H1 (cell line): ENCODE measurements around the gene MYOZ3.

DNA sequence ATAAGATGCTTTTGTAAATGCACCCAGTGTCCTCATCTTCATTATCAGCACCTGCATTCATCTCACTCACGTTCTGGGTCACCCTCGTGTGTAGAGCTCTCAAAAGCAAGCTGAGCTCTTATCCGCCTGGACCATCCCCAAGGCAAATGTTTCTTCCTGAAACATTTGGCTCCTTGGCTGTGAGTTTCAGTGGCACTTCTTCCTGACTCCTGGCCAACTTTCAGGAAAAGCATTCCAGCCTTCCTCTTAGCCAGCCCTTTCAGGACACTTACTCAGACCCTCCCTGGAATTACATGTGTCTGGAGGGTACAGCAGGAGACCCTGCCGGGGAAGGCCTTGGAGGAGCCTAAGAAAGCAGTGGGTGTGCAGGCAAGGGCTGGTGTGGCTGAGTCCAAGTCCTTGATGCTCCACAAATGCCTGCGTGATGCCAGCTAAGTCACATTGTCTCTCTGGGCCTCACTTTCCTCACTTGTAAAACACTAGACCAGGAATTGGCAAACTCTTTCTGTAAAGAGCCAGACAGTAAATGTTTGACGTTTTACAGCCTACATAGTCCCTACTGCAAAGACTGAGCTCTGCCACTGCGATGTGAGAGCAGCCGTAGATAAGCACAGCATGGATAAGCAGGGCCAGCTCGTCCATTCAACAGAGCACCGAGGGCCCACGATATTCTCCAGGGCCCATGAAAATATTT lies 72.1 kb downstream of the PDE6A start:
- RRBS = no CpG with 5 or more reads among the region's 11 CpGs
CAGE:
- cytosol, long polyA plus RNA = no peak
- long polyA plus RNA = no peak
- nucleus, long polyA plus RNA = no peak

- RRBS = 53% methylated on average over 3 of the region's 14 CpGs
CAGE:
- cytosol, long polyA plus RNA = no peak
- long polyA plus RNA = no peak
- nucleus, long polyA plus RNA = no peak
Measured at GRCh38 chr5:149932787-149933084, 11.9 kb downstream of the PDE6A start.

GRCh38 chr5:150000847-150001669 lies 519 bp downstream of the HMGXB3 start:
- RRBS = no CpG with 5 or more reads among the region's 62 CpGs
CAGE:
- cytosol, long polyA plus RNA = no peak
- long polyA plus RNA = no peak
- nucleus, long polyA plus RNA = no peak

DNA sequence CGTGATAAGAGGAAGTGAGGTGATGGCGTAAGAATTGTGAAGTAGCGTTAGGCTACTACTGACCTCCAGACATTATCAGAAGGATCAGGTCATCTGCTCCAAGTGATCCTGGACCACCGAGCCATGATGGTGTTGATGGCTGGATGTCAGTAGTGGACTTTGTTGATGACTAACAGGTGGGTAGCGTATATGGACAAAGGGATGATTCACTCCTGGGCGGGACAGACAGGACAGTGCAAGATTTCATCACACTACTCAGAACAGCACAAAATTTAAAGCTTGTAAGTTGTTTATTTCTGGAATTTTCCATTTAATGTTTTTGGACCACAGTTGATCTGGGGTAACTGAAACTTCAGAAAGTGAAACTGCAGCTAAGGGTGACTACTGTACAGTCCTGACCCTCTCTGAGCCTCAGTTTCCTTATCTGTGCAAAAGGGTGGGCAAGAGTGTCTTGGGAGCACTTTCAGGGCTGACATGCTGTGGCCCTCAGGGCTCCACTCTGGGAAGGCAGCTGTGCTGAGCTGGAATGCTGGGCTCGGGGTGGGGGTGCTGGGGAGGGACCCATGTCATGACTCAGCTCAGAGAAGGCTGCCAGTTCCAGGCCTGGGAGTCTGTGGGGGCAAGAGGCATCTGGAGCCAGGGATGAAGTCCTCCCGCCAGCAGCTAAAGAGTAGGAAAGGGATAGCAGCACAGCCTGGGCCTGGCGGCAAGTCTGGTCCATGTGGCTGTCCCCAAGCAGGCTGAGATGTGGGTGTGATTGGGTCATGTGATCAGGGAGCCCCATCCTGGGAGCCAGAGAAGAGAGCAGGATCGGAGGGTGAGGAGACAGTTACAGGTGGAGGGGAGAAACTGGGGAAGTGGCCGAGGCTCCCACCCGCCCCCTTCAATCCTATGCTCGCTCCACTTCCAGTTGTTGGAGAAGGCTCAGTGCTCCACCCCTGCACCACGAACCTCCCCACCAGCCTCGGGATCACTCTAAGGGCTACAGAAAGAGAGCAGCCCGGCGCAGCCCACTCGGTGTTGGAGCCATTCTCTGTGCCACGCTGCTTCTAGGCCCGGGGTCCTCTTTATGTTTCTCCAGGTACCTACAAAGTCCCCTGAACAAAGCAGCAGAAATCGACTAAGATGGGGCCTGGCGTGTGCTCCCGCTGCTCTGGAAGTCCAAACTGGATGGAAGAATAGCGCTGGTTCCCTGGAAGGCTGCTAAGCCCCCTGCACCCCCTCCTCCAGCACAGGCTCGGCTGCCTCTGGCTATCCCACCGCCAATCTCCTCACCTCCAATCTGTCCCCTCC lies 12.3 kb downstream of the PDGFRB start:
- RRBS = 83% methylated on average over 5 of the region's 26 CpGs
CAGE:
- cytosol, long polyA plus RNA = no peak
- long polyA plus RNA = no peak
- nucleus, long polyA plus RNA = no peak

DNA sequence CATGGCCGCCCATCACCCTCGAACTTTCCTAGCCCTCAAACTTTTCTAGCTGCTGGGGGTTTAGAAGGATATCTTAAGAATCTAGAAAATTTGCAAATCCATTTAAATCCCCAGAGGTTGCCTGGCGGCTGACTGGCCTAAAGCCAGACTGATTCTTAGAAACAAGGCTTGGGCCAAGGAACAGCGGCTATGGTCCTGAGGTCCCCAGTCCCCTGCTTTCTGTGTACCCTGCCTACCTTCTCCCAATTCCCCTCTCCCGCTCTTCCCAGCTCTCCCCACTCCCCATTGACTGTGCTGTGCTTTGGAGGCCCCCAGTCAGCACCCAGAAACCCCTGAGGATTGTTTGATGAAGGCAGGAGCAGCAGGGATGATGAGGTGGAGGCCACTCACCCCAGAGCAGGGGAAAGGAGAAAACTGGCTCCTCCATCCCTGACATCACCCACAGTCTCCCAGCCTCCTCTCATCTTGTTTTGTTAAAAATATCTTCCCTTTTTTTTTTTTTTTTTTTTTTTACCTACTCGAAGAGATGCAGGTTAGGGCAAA lies 765 bp downstream of the PDGFRB start:
- RRBS = no CpG with 5 or more reads among the region's 6 CpGs
CAGE:
- cytosol, long polyA plus RNA = no peak
- long polyA plus RNA = no peak
- nucleus, long polyA plus RNA = no peak

- RRBS = no CpG with 5 or more reads among the region's 19 CpGs
CAGE:
- cytosol, long polyA plus RNA = no peak
- long polyA plus RNA = no peak
- nucleus, long polyA plus RNA = no peak
Measured at GRCh38 chr5:150211071-150212143, 21.5 kb downstream of the SLC6A7 start.

- RRBS = no CpG with 5 or more reads among the region's 5 CpGs
CAGE:
- cytosol, long polyA plus RNA = no peak
- long polyA plus RNA = no peak
- nucleus, long polyA plus RNA = no peak
Measured at GRCh38 chr5:150263674-150264347, 25.8 kb downstream of the CAMK2A start.

- RRBS = no CpG with 5 or more reads among the region's 3 CpGs
CAGE:
- cytosol, long polyA plus RNA = no peak
- long polyA plus RNA = no peak
- nucleus, long polyA plus RNA = no peak
Measured at GRCh38 chr5:150360912-150361693, 3.6 kb downstream of the TCOF1 start.

DNA sequence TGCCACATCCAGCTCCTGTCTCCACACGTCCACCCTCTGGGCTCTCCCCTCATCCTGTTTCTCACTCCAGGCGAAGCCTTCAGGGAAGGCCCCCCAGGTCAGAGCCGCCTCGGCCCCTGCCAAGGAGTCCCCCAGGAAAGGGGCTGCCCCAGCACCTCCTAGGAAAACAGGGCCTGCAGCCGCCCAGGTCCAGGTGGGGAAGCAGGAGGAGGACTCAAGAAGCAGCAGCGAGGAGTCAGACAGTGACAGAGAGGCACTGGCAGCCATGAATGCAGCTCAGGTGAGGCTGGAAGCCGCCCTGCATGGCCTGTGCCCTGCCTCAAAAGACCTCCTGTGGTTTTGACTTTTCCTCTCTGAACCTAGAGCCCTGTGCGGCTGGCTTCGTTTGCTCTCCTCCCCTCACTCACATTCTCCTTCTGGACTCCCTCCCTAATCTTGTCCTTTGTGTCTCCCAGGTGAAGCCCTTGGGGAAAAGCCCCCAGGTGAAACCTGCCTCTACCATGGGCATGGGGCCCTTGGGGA lies 17.4 kb downstream of the TCOF1 start:
- RRBS = no CpG with 5 or more reads among the region's 9 CpGs
CAGE:
- cytosol, long polyA plus RNA = no peak
- long polyA plus RNA = no peak
- nucleus, long polyA plus RNA = no peak

- RRBS = no CpG with 5 or more reads among the region's 15 CpGs
CAGE:
- cytosol, long polyA plus RNA = no peak
- long polyA plus RNA = no peak
- nucleus, long polyA plus RNA = no peak
Measured at GRCh38 chr5:150409672-150410461, 2.8 kb downstream of the CD74 start.

GRCh38 chr5:150410462-150410926 lies 2.2 kb downstream of the CD74 start:
- RRBS = no CpG with 5 or more reads among the region's 3 CpGs
CAGE:
- cytosol, long polyA plus RNA = no peak
- long polyA plus RNA = no peak
- nucleus, long polyA plus RNA = no peak

GRCh38 chr5:150442416-150443241 lies 6.9 kb downstream of the RPS14 start:
- RRBS = no CpG with 5 or more reads among the region's 10 CpGs
CAGE:
- cytosol, long polyA plus RNA = no peak
- long polyA plus RNA = no peak
- nucleus, long polyA plus RNA = no peak

GRCh38 chr5:150464386-150465123 lies 15.0 kb upstream of the RPS14 start:
- RRBS = 84% methylated on average over 1 of the region's 15 CpGs
CAGE:
- cytosol, long polyA plus RNA = no peak
- long polyA plus RNA = no peak
- nucleus, long polyA plus RNA = no peak

- RRBS = 1% methylated on average over 28 of the region's 104 CpGs
CAGE:
- cytosol, long polyA plus RNA = start-site peak on the plus strand at chr5:150486286-150486339, 31 reads
- long polyA plus RNA = start-site peak on the plus strand at chr5:150486193-150486385, 25 and 16 reads in 2 replicates
- nucleus, long polyA plus RNA = start-site peak on the plus strand at chr5:150486250-150486348, 22 reads
Measured at GRCh38 chr5:150486035-150487037, 21.6 kb upstream of the NDST1 start.

DNA sequence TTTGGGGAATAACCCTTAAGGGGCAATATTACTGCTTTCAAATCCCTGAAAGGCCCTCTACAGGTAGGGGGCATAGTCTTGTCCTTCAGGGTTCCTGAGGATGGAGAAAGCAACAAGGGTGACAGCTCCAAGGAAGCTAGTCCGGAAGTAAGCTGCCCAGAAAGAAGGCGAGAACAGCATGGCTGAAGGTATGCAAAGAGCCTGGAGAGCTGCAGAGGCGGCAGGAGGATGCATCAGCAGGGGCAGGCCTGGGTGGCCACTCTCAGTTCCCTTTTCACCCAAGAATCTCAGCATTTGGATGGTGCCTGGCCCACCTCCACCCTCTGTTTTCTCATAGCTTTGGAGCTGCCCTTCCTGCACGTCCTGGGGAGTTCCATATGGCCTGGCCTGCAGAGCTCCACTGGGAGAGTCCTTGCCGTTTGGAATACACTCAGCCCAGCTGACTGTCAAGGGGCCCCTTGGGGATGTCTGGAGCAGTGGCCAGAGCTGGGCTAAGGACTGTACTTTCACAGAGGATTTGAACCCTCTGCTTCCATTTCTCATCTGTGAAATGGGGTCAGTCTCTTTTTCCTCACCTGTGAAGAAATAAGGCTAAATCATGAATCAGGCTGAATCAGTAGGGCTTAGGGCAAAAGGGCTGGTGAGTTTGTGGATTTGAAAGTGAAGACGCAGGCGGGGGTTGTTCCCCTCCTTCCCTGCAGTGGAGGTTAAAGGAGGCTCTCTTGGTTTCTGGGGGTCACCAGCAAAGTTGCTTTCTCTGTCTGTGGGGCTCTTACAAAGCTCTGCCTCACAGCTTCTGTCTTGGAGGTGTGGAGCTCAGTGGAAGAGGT lies 17.9 kb upstream of the NDST1 start:
- RRBS = no CpG with 5 or more reads among the region's 7 CpGs
CAGE:
- cytosol, long polyA plus RNA = no peak
- long polyA plus RNA = no peak
- nucleus, long polyA plus RNA = no peak

- RRBS = no CpG with 5 or more reads among the region's 7 CpGs
CAGE:
- cytosol, long polyA plus RNA = no peak
- long polyA plus RNA = no peak
- nucleus, long polyA plus RNA = no peak
Measured at GRCh38 chr5:150512295-150512954, 4.5 kb downstream of the NDST1 start.

DNA sequence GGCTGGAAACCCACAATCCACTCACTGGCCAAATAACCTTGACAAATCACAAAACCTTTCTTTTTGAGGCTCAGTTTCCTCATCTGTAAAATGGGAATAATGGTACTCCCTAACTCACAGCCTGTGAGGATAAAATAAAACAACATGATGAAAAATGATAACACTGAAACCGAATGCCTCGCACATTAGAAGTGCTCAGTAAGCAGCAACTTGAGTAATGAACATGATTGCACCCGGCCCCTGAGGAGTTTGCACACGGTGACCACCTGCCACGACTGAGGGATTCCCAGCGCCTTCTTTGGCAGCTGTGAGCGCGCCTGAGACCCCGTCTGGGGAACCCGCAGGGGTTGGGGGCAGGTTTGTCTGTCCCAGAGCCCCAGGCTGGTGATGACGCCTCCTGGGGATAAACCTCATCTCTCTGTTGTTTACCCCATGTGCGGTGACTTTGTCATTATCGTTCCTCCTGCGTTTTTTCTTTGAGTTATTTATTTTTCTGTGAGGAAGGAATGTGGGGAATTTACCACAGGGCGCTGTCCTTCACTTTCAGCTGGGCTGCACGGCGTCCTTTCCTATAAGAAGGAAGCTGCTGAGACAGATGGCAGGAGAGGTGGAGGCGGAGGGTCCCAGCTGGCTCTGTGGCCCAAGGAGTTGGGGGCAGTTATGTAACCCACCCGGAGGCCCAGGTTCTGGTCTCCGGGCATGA lies 3.1 kb upstream of the SYNPO start:
- RRBS = no CpG with 5 or more reads among the region's 20 CpGs
CAGE:
- cytosol, long polyA plus RNA = no peak
- long polyA plus RNA = no peak
- nucleus, long polyA plus RNA = no peak

DNA sequence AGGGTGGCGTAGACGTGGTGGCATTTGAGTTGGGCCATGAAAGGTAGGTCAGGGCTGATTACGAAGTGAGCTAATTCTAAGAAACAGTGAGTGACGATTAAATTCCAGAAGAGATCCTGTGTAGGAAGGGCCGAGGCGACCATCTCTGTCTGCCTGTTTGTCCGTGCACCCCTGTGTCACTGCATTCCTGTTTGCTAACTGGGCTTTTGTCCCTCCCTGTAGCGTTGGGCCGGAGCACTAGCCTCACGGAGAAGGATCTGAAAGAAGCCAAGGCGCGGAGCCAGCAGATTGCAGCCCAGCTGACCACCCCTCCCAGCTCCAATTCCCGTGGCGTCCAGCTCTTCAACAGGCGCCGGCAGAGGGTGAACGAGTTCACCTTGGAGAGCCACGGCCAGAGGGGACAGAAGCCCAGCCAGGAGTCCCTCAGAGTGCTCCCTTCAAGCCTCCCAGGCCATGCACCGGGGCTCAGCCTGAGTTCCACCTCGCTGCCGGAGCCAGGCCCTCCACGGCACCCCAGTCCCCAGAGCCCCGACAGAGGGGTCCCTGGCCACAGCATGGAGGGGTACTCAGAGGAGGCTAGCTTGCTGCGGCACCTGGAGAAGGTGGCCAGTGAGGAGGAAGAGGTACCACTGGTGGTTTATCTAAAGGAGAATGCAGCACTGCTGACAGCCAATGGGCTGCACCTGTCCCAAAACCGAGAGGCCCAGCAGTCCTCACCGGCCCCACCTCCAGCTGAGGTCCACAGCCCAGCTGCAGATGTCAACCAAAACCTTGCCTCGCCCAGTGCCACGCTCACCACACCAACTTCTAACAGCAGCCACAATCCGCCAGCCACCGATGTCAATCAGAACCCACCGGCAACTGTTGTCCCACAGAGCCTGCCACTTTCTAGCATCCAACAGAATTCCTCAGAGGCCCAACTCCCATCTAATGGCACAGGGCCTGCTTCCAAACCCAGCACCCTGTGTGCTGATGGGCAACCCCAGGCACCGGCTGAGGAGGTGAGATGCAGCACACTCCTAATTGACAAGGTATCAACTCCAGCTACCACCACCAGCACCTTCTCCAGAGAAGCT lies 7.6 kb downstream of the SYNPO start:
- RRBS = 100% methylated on average over 3 of the region's 32 CpGs
CAGE:
- cytosol, long polyA plus RNA = no peak
- long polyA plus RNA = no peak
- nucleus, long polyA plus RNA = no peak

GRCh38 chr5:150660423-150661392 lies at the start of gene MYOZ3:
TSS of gene MYOZ3 (plus strand) at chr5:150661251.
- RRBS = no CpG with 5 or more reads among the region's 12 CpGs
CAGE:
- cytosol, long polyA plus RNA = no peak
- long polyA plus RNA = no peak
- nucleus, long polyA plus RNA = no peak

DNA sequence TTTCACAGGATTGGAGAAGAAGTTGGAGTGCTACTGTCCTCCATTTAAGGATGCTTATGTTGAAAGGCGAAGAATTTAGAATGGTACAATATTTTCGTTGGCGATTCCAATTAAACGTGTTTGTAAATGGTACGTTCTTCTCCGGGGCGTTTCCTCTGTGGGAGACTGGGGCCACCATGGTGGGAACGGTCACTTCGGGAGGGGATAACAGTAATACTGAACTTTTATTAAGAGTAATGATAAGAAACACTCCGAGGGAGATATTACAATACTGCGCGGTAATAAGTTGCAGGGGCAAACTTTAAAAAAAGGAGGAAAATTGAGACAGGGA lies 41.9 kb upstream of the ZNF300 start:
- RRBS = no CpG with 5 or more reads among the region's 12 CpGs
CAGE:
- cytosol, long polyA plus RNA = no peak
- long polyA plus RNA = no peak
- nucleus, long polyA plus RNA = no peak